Colonic mucosa (tissue), 1 donor: ENCODE measurements around a stretch of chr15.

- PRO-cap, result unidirectional peak, plus-strand start at chr15:67049456
Measured at GRCh38 chr15:67049177-67050001, 16.0 kb upstream of the SMAD3 start.

DNA sequence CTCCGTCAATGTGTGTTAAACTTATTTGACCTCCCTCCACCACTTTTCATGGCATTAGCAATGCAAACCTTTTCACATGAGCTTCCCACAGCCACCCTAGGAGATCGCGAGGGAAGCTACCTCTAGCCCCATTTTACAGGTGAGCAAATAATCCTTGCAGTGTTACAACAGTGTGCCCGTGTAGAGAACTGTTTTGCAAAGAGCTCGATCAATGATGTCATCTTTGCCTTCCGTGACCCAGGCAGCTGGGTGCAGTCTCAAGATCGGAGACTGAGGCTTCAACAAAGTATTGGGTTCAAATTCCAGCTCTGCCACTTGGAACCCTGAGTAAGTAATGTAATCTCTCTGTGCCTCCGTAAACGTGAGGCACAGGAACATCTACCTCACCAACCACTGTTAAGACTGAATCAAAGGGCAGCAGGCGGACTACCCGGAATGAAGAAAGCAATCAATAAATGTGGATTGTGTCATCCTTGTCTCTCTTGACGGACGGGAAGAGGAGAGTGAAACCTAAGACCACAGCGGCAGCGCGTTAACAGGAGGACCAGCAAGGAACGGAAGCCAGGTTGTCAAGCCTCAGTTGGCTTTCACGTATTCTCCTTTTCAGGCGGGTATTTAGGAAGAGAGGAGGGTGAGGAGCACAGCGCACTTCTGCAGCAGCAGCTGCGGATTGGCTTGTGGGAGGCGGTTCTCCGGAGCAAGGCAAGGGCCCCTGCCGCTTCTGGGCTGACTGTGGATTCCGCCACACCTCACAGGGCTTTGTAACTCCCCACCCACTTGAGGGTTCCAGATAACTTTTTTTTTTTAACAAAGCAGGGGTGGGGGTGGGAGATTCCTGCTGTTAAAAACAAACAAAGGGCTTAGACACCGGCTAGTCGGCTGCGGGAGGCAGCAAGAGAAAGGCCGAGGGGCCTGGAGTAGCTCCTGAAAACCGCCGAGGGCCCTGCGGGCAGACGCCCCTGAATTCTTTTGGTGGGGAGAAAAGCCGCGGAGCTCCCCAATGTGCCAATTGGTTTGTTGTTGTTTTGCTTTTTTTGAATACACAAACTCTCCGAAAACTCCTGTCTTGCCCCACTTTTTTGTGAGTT lies 1.4 kb upstream of the SMAD3 start:
- PRO-cap, result unidirectional peak, plus-strand start at position 358 of the sequence; unidirectional peak, plus-strand start at position 618 of the sequence; bidirectional peak, plus-strand start at position 874 of the sequence, minus-strand start at position 672 of the sequence

GRCh38 chr15:67064813-67065546 lies 422 bp upstream of the SMAD3 start:
- PRO-cap, result unidirectional peak, plus-strand start at chr15:67065079; bidirectional peak, plus-strand start at chr15:67065609, minus-strand start at chr15:67065439

- PRO-cap, result no peak
Measured at GRCh38 chr15:67086376-67087218, 21.2 kb downstream of the SMAD3 start.

- PRO-cap, result no peak
Measured at GRCh38 chr15:67108288-67108939, 43.0 kb downstream of the SMAD3 start.

DNA sequence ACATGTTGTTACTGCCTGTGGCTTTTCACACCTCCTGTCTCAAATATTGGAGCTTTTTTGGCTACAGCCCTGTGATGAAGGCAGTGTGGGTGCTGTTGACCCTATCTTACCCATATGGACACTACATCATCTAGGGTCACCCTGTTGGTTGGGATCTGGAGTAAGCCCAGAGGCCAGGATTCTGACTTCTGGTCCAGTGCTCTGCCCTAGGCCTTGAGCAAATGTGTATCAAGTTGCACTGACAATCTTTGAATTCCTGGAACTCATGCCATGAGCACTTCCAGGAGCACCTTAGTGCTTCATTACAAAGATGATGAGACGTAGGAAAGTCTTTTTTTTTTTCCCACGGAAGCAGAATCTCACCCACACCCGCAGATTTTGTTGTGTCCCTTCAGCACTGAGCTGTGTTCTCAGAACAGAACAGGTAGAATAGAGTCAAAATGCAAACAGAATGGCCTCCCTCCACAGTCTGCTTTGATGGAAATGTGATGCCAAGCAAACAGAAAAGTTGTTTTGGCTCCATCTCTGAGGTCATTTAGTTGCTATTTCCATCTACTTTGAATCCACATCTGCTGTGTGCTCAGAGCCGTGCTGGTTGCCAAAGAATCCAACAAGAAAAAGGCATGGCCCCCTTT lies 49.6 kb downstream of the SMAD3 start:
- PRO-cap, result no peak

- PRO-cap, result no peak
Measured at GRCh38 chr15:67118585-67119289, 53.3 kb downstream of the SMAD3 start.

- PRO-cap, result no peak
Measured at GRCh38 chr15:67125084-67126381, 60.1 kb downstream of the SMAD3 start.

GRCh38 chr15:67189231-67190109 lies 65.0 kb downstream of the AAGAB start:
- PRO-cap, result no peak

DNA sequence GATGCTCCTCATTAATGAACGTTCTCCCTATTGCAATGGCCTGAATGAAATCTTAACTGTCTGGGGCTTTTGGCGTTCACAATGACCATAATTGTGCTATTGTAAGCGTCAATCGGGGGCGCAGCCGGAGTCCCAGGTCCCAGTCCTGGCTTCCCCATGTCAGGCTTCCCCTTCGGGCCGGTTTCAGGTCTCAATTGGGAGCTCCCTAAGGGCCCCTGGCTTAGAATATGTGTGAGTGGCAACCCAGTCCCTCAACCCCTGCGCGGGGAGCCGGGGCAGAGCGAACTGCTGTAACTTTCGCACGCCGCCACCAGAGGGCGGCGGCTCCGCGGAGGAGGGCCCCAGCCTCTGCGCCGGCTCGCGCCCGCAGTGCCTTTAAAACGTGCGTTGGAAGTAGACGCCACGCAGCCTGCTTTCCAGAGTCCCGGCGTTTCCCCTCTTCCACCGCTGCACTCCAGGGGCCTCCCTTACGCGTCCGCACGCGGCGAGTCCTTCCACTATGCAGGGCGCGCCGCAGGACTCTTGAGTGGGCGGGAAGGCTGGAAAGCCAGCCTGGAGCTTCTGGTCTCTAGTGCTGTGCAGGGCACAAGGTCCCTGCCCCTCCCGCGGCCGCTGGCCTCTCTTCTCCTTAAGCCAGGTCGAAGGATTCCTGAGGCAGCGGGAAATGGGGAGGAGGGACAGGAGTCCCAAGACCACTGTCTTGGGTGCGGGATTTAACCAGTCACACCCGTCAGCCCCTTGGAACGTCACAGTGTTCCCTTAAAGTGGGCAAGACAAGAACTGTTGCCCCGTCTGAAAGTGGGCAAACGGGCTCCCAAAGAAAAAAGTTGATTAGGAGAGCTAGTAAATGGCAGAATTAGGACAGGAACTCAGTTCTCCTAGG lies 38.2 kb downstream of the SKOR1 start:
- PRO-cap, result no peak

GRCh38 chr15:67967815-67968548 lies 86.1 kb upstream of the PIAS1 start:
- PRO-cap, result no peak

DNA sequence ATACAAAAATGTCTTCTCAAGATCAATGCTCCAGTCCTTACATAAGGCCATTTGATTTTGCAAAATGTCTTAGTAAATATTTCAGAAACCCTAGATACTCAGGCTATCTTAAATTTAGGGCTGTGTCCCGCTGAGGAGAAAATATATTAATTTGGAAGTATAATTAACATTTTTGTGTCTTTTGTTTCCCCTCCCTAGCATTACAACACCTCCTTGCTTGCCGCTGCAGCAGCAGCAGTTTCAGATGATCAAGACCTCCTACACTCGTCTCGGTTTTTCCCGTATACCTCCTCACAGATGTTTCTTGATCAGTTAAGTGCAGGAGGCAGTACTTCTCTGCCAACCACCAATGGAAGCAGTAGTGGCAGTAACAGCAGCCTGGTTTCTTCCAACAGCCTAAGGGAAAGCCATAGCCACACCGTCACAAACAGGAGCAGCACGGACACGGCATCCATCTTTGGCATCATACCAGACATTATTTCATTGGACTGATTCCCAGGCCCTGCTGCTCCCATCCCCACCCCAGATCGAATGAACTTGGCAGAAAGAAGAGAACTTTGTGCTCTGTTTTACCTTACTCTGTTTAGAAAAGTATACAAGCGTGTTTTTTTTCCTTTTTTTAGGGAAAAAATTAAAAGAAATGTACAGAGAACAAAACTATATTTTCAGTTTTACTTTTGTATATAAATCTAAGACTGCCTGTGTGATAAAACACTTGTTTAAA lies 17.6 kb downstream of the CALML4 start:
- PRO-cap, result no peak

- PRO-cap, result no peak
Measured at GRCh38 chr15:68199580-68200326, 5.4 kb downstream of the CALML4 start.

GRCh38 chr15:68304456-68304701 lies 26.8 kb downstream of the FEM1B start:
- PRO-cap, result no peak

- PRO-cap, result no peak
Measured at GRCh38 chr15:68335343-68336182, 58.0 kb downstream of the FEM1B start.

- PRO-cap, result no peak
Measured at GRCh38 chr15:68601438-68602024, 22.7 kb downstream of the CORO2B start.

- PRO-cap, result no peak
Measured at GRCh38 chr15:68730640-68731540, 89.8 kb downstream of the ANP32A start.

- PRO-cap, result no peak
Measured at GRCh38 chr15:68812888-68813676, 7.6 kb downstream of the ANP32A start.

DNA sequence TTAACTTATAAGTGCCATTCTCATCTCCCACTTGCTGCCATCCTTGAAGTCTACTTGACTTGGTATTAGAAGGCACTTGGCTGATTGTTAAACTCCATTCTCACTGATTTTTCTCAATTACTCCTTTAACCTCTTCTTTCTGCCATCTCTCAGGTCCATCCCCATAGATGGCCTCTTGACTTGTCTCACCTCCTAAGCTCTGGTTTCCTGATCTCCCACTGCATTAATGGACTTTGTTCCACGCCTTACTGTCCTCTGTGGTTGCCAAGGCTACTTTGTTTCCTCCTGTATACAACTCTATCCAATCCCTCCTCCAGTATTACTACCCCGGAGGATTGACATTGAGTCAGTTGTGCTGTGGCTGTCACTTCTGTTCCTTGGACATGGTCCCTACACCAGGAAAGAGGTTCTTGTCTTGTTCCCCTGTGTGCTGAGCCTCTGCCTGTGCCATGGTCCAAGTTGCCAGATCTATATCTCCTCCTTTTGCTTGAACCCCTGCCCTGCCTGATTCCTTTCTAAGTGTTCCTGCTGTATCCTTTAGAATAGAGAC lies 10.6 kb upstream of the GLCE start:
- PRO-cap, result no peak

DNA sequence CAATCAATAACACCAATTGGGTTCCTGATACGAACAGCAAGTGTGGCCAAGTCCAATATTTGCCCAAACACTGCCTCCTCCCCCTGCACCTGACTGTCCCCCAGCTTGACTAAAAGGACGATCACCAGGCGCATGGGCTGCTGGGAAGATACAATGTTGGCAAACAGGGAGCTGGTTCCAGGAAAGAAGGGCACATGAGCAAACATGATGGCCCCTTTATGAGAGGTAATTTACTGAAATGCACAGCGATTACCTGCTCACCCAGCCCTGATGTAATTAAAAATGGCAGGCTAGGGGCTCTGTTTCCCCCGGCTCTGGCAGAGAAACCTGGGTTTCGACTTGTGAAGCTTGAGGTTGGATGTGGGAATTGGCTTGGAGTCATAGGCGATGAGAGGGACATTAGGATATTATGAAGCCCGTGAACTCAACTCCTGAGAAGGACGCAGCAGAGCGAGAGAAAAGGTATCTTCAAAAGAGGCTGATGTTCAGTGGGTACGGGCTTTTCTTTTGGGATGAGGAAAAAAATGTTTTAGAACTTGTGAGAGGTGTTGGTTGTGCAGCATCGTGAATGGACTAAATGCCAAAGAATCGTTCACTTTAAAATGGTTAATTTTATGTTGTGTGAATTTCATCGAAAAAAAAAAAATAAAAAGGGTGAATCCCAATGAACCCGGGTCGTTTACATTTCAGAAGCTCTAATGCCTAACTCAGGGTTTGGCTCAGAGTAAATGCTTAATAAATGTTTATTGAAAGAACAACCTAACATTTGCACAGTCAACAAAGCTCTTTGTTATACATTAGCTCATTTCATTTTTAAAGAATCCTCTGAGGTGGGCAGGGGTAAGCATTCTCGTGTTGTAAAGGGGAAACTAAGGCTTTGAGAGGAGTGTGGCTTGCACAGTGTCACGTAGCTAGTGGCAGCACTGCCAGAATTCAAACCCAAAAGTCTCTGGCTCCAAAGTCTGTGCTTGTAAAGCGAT lies 109.2 kb downstream of the RPLP1 start:
- PRO-cap, result bidirectional peak, plus-strand start at position 174 of the sequence, minus-strand start at position 91 of the sequence